Pulmonary artery (tissue), 1 donor: ENCODE measurements around a stretch of chr5.

DNA sequence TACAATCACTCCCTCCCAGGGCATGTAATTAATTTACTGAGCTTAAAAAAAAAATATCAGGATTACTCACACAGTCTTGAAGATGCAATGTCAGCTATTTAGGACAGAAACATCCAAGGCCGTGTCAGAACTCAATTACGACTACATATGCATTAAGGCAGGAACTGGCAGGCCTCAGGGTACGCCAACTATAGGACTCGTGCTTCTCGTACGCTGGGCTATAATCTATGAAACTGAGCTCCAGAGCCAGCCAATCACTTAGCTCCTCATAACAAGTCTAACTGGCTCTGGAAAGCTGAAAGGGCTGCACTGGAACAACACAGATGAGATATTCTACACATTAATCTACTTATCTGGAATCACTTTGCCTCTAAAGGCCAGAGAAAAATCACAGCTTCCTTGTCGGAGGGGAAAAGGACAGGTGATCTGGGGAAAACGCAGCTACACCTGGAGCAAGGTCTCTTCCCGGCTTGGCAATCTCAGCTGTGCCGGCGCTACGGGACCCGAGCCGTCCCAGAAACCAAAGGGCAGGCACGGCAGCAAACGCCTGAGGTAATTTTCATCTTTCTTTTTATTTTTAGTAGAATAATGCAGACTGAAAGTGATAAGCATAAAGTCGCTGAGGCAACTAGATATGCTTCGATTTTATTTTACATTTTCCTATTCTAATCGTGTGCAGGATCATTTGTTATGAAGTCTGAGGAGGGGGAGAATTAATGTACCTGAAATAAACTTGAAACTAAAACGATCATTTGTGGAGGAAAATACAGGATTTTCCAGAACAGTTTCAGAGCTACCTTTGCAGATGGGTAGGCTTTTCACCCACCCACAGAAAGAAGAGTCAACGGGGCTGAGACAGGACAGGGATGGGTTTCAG lies 211.9 kb downstream of the DEPDC1B start:
- PRO-cap: no peak

GRCh38 chr5:60821104-60821684 lies 22.9 kb downstream of the ELOVL7 start:
- PRO-cap: no peak

DNA sequence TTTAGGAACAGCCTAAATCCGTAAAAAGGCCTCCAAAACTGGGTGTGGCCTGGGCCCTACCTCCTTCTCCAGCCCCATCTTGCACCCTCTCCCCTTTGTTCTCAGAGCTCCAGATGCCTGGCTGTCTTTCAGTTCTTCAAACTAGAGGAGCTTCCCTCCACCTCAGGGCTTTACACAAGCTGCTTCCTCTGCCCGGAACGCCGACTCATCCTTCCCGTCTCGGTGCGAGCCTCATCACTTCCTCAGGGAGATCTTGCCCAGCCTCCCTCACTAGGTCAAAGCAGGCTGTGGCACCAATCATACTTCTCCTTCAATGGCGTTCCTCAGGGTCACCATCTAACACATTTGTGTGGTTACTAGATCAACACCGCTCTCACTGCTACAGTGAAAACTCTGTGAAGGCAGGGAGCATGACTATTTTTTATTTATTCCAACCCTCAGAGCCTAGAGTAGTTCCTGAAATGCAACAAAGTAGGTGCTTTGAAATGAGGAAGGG lies 56.2 kb upstream of the ZSWIM6 start:
- PRO-cap: no peak

DNA sequence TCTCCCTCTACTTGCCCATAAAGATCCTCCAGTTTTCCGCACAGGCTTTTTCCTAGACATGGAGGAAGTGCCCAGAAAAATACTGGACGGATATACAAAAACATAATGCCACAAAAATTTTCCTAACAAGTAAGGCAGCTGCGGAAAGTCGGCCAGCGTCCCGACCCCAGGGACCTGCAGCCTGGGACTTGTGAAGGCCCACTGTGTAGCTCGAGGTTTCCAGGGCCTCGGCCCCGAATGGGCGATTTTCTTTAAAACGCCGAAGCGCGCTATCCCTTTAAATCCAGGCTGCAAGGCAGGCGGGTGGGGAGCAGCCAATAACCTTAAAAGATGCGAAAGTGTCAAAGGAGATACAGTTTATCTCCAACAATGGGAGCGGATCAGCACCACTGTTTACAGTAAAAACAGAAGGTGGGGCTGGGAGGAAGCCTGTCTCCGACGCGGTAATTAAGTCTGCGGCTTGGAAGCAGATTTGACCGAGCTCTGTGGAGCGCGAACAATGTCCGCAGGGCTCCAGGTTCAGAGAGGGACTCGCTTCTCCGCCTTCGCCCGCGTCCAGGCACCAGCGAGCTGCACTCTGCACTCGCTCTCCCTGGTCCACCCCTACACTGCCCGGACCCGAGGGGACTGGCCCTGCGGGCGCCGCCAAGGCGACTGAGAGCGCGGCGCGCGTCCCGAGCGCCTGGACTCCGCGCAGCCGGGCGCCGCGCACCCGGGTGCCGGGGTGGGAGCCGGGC lies 1.6 kb upstream of the ZSWIM6 start:
- PRO-cap: unidirectional peak, minus-strand start at position 718 of the sequence

- PRO-cap: no peak
Observed at GRCh38 chr5:61374710-61375672, 42.9 kb downstream of the ZSWIM6 start.

GRCh38 chr5:61441576-61441928 lies 109.5 kb downstream of the ZSWIM6 start:
- PRO-cap: no peak

DNA sequence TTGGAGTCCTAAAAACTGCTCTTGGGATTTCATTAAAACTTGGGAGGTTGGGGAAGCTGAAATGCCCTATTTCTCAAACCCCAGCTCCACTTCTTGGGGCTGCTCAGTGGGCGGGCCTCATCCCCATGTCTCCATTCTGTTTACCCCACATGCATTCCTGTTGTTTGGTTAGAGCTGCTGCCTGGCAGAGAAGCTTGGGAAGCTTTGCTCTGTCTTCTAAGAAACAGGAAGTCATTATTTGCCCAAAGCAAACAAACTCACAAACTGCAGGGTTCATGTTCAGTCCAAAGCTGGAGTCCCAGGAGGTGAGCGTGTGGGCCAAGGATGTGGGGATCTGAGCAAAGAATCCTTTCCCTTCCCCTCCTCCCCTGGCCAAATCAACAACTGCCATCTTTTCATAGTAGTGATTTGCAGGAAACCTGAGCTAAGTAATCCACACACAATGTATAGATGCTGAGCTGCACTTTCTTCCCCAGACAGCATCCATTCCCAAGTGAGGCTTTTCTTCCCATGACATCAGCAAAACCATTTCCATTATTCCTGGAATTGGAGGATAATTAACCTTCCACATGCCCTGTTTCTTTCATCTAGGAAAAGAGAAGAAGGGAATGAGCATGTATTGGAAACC lies 267.8 kb downstream of the ZSWIM6 start:
- PRO-cap: no peak

- PRO-cap: no peak
Observed at GRCh38 chr5:61625520-61626785, 293.9 kb downstream of the ZSWIM6 start.

DNA sequence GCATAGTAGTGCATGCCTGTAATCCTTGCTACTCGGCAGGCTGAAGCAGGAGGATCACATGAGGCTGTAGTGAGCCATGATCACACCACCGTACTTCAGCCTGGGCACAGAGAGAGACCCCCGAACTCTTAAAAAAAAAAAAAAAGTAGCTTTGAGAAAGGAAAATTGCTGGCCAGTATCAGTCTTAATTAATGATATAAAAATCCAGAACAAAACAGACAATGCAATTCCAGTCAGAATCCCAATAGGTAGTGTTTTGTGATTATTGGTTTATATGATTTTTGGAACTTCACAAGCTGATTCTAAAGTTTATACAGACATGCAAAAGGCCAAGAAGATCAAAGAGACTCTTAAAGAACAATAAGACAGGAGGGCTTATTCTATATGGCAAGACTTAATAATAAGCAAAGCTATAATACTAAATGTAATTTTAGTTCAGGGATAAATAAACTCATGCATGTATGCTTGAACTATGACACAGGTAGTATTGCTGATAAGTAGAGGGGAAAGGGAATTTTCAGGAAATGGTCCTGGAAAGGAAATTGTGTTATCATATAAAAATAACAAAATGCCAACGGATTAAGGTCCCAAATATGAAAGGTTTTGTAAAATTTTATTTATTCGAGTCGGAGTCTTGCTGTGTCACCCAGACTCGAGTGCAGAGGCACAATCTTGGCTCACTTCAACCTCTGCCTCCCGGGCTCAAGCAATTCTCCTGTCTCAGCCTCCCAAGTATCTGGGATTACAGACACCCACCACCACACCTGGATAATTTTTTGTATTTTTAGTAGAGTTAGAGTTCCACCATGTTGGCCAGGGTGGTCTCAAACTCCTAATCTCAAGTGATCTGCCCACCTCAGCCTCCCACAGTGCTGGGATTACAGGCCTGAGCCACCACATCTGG lies 31.9 kb downstream of the KIF2A start:
- PRO-cap: no peak

- PRO-cap: no peak
Observed at GRCh38 chr5:62804256-62805031, 225.8 kb downstream of the LRRC70 start.

DNA sequence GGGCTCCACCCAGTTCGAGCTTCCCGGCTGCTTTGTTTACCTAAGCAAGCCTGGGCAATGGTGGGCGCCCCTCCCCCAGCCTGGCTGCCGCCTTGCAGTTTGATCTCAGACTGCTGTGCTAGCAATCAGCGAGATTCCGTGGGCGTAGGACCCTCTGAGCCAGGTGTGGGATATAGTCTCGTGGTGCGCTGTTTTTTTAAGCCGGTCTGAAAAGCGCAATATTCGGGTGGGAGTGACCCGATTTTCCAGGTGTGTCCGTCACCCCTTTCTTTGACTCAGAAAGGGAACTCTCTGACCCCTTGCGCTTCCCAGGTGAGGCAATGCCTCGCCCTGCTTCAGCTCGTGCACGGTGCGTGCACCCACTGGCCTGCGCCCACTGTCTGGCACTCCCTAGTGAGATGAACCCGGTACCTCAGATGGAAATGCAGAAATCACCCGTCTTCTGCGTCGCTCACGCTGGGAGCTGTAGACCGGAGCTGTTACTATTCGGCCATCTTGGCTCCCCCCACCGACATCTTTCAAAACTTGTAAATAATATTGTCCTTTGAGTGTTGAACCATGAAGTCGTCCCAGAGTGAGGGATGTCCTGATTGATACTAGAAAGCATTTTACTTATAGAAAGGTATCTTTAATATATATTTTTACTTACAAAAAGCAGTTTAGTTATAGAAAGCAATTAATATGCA lies 24.4 kb downstream of the SHISAL2B start:
- PRO-cap: no peak

DNA sequence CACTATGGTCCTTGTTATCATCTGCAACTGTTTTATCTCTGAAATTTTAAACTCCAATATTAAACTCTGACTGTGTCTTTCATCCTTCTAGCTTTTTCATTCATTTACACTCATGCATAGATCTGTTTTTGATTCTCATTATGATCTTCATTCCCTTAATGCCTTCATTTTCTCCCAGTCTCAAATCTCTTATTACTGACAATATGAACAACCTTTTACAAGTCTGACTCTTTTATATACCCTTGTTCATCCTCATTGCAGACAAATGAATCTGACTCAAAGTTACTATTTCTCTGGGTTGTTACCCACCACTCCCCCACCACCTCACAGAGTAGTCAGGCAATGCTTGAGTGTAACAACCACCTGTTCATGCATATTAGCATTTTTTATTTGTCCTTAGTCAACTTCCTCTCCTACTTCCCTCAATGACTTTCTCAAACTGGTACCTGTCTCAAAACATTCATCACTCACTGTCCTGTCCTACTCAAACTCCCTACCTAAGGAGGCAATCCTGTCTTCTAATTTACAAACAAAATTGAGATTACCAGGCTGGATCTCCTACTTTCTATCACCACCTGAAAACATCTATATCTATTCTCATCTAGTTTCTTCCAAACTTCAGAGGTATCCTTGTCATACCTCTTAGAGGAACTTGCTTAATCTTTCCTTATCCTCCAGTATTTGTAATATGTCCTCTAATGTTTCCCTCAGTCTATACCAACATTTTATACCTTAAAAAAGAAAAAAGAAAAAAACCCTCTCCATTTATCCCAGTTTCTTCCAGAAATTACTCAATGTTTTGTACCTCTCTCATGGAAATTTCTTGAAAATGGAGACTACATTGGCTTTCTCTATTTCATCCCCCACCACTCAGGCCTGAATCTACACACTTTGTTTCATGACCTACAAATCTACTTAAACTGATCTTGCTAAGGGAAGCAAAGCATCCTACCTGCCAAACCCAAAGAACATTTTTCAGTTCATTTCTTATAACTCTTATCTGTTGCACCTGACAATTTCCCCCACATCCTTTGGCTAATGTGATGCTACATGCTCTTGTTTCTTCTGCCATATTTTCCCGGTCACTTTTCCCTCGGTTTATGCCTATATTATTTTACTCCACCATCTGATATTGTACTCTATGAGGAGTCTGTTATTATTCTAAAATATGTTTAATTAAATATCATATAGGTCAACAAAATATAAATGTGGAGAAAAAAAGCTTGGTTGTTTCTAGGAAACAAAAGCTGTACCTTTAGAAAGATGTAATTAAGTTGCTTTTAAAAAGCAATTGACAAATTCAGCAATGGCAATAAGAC lies 17.9 kb downstream of the SREK1IP1 start:
- PRO-cap: no peak

GRCh38 chr5:64766884-64767927 lies 1.3 kb downstream of the SREK1IP1 start:
- PRO-cap: no peak

- PRO-cap: no peak
Observed at GRCh38 chr5:64838303-64838795, 69.6 kb downstream of the CWC27 start.

- PRO-cap: no peak
Observed at GRCh38 chr5:65484718-65485083, 3.0 kb upstream of the ADAMTS6 start.

- PRO-cap: no peak
Observed at GRCh38 chr5:65722510-65723557, 829 bp downstream of the NLN start.

DNA sequence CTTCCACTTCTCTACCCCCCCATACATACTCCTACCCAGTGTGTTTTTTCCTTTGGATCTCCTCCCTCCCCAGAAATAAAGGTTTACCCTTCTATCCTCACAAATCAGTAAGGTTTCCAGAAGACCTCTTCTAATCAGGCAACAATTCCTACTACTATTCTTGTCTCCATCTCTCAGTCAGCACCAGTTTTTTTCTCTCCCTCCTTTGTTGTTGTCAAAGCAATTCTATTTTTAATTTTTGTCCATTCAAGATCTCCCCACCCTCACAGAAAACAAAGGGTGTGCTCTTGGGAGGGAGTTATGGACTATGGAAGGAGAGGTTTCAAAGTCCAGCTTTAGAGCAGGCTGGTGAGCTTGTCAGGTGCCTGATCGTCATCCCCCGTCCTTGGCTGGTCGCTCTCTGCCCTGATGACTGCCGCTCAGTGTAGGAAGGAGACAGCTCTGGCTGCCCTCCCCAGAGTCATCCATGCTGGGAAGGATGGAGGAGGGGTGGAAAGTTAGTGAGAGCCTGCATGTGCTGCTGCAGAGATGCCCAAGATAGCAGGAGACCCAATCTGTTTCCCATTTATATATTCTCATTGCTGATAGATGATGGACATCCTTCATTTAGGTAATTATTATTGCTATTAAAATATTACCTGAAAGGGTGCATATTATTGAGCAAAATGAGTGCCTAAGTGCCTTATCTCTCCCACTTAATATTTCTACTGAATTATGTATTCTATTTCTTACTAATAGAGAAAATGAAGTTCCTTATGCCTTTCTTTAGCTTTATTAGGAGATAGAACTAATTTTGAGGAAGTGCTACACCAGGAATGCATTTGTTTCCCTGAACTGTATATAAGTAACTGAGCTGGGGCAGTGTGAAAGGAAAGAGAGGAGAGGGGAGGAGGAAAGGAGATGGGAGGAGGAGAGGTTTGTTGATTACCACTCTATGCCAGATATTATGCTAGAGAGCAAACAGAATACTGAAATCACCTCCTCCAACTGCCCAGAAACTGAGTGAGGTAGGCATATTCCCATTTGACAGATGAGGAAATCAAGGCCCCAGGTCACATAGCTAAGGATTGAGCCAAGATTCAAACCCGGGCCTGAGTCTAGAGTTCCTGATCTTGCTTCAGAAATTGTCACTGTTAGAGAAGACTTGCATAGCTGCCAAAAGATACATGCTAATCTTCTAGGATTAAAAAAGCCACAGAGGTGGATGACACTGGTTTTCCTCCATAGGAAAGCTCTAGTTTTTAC lies 96.8 kb downstream of the NLN start:
- PRO-cap: no peak

GRCh38 chr5:66083889-66084263 lies 60.2 kb upstream of the SREK1 start:
- PRO-cap: no peak

DNA sequence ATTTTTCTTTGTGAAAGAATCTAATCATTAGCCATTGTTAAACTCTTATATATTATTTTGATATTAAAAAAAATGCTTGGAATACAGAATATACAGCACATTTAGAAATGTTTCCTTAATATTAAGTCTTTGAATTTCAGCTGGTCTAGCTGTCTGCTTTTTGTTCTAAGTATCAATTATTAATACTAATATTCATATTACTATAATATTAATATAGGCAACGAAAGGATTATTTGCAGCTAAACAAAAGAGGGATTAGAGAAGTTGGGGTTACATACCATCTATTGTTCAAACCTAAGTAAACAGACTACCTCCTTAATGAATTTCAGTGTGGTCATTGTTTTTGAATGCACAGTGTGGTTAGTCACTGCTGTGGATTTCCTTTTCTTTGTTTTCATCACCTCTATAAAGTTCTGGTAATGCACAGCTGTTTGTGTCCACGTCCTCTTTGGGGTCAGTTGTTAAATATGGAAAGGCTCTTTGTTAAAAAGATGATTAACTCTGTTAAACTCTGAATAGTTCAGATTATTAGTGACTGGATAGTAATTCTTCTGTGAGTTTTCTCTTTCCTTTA lies 233.5 kb downstream of the MAST4 start:
- PRO-cap: no peak

DNA sequence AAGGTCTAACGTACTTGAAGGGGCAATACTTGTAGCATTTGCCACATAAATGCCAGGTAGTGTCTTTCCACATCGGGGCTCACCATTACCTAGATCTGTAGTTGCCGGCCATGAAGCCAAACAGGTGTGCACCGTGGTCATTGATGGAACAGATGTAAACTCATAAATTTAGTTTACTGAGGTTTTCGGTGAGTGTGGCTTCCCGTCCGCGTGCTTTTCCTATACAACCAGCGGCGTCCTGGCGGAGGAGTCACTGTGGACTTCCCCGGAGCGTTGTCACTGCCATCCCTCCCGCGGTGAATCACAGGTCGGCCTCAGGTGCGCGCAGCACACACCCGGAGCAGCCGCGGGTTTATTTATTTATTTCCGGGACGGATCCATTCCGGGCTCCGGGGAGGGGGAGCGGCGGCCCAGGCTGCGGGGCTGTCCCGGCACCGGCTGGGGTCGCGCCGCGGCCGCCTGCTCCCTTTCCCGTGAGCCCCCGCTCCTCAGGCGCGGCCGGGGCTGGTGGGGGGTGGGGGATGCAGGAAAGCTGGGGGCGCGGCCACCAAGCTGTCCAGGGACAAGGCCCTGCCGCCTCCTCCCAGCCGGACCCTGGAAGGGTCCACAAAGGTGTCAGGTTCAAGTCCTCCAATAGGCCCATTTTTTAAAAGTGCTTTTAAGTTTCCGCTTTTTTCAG lies 192.7 kb downstream of the CD180 start:
- PRO-cap: bidirectional peak, plus-strand start at position 380 of the sequence, minus-strand start at position 303 of the sequence; bidirectional peak, plus-strand start outside the sequence, minus-strand start at position 490 of the sequence